ENCODE measurements around the gene POLR3H.

- PRO-cap, 10 experiments = no peak in any of the 10 experiments
These were observed 114.9 kb downstream of the MRTFA start for GRCh38 chr22:40521595-40521951.

DNA sequence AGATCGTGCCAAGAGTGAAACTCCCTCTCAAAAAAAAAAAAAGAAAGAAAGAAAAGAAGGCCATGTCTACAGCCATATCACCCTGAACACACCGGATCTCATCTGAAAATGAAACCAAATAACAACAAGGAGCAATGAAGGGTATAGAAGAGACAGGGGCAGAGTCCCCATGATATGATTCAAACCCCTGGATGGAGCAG lies 11.0 kb upstream of the MRTFA start:
- PRO-cap, 10 experiments = no peak in any of the 10 experiments

DNA sequence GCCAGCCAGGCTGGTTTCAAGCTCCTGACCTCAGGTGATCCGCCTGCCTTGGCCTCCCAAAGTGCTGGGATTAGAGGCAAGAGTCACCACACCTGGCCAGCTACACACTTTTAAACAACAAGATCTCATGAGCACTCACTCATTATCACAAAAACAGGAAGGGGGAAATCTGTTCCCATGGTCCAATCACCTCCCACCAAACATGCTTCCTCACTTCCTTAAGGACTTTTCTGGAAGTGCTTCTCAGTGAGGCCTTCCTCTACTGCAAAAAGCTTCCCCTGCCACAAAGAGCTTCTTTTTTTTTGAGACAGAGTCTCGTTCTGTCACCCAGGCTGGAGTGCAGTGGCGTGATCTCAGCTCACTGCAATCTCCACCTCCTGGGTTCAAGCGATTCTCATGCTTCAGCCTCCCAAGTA lies 3.1 kb upstream of the MCHR1 start:
- PRO-cap, 10 experiments = no peak in any of the 10 experiments

GRCh38 chr22:40877511-40877723 lies 15.5 kb upstream of the DNAJB7 start:
- PRO-cap, 10 experiments = no peak in any of the 10 experiments

GRCh38 chr22:40952250-40952749 lies 1.1 kb downstream of the RBX1 start:
- PRO-cap, 10 experiments = peak in 1 of 10 experiments; most common plus-strand start chr22:40952371 (in 1); most common minus-strand start chr22:40952473 (in 1)

DNA sequence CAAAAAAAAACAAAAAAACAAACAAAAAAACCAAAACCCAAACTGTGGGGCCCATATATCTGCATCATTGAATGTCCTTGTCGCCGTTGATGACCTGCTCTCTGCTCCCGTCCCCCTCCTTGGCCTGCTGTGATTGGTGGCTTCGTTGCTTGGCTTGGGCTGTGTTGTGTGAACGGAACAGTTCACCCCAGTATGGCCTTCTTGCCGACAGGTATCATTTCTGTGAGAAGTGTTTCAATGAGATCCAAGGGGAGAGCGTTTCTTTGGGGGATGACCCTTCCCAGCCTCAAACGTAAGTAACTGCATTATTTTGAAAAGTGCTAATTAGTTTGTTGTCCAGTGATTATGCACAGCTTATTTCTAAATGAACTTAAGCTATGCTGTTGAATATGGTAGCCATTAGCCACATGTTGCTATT lies 44.7 kb upstream of the L3MBTL2 start:
- PRO-cap, 10 experiments = no peak in any of the 10 experiments

GRCh38 chr22:41184606-41185063 lies 20.5 kb upstream of the L3MBTL2 start:
- PRO-cap, 10 experiments = no peak in any of the 10 experiments

DNA sequence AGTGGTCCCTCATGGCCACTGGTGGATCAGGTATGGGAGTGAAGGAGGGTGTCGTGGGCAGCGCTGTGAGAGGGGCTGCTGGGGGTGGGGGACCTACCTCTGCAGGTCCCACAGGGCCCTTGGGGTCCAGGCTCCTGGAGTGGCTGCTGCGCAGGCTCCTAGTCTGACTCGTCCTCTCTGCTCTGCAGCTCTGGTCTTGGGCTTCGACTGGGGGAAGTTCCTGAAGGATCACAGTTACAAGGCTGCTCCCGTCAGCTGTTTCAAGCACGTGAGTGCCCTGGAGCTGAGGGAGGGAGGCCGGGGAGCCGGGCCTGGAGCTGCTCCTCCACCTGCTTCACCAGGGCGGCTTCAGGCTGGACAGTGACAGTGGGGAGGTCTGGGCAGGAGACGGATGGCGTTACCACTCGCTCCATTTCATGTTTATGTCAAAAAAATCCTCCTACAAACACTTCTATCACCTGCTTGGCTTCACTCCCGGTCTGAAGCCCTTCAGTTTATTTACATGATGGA lies 11.9 kb downstream of the L3MBTL2 start:
- PRO-cap, 10 experiments = no peak in any of the 10 experiments

DNA sequence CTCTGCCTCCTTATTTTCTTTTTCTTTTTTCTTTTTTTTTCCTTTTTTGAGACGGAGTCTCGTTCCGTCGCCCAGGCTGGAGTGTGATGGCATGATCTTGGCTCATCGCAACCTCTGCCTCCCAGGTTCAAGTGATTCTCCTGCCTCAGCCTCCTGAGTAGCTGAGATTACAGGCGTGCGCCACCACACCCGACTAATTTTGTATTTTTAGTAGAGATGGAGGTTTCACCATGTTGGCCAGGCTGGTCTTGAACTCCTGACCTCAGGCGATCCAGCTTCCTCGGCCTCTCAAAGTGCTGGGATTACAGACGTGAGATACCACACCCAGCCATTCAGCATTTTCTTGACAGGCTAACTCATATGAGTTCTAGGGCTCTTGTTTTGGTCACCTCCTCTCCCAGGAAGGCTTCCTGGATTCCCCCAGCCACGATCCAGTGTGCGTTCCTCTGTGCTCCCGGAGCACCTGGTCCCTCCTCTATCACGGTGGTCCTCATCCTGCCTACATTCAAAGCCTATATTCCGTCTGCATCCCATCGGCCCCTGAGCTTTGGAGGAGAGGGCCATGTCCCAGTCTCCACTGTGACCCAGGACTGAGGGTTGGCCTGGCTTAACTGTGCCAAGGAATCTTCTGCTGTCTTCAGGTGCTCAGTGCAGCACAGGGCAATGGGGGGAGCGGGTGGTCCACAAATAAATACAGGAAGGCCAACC lies 18.0 kb upstream of the CHADL start:
- PRO-cap, 10 experiments = no peak in any of the 10 experiments

GRCh38 chr22:41260687-41261520 lies 20.2 kb upstream of the CHADL start:
- PRO-cap, 10 experiments = peak in 2 of 10 experiments; most common plus-strand start chr22:41261377 (in 2); most common minus-strand start chr22:41261145 (in 1)

GRCh38 chr22:41382612-41383167 lies 948 bp downstream of the TEF start:
- PRO-cap, 10 experiments = peak in 1 of 10 experiments; most common plus-strand start chr22:41383011 (in 1); most common minus-strand start chr22:41382968 (in 1)

DNA sequence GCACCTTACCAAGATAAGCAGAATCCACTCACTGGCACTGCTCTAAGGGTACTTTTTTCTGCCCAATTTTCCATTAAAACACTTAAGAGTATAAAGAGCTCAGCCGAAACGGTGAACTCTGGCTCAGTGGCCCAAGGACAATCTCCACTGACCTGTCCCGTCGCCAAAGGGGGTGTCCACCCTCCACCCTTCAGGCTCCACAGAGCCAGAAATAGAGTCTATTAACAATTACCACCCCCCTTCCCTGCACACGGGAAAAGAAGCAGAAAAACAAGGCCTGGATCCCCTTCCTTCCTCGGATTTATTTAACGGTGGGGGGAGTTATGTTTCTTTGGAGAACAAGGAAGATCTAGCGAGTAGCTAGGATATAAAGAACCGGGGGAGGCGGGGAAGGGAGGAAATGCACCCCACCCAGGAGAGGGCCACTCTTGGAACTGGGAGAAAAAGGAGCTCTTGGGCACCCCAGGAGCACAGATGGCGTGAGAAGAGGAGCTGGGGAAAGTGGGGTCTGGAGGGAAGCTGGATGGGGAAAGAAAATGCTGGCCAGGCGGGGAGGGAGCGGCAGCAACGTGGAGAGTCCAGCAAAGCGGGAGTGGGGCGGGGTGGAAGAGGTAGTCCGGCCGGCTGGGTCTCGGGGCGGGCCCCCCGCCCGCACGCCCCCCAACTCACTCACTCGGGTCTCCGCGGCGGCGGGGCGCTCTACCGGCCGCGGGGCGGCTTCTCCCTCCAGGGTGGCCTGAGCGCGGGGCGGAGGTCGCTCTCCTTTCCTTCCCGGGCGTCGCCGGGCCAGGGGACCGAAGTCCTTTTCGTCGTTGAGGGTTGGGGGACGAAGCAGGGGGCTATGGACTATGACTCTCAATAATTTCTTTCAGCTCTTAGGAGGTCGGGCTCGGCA lies 648 bp downstream of the TOB2 start:
- PRO-cap, 10 experiments = peak in 8 of 10 experiments; most common plus-strand start position 584 of the sequence (in 8); most common minus-strand start position 142 of the sequence (in 1)

GRCh38 chr22:41543906-41545162 lies at the start of gene POLR3H:
Gene POLR3H (minus strand): TSS chr22:41544470.
- PRO-cap, 10 experiments = peak in 10 of 10 experiments; most common plus-strand start chr22:41544729 (in 5); most common minus-strand start chr22:41544448 (in 9)

DNA sequence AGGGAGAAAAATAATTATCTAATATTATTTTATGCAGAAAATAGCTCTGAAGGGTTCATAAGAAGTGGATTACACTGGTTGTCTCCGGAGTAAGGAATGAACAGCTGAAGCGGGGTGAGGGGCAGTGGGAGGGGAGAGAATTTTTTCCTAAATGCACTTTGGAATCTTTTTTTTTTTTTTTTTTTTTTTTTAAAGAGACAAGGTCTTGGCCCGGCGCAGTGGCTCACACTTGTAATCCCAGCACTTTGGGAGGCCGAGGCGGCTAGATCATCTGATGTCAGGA lies 6.7 kb upstream of the POLR3H start:
- PRO-cap, 10 experiments = no peak in any of the 10 experiments

DNA sequence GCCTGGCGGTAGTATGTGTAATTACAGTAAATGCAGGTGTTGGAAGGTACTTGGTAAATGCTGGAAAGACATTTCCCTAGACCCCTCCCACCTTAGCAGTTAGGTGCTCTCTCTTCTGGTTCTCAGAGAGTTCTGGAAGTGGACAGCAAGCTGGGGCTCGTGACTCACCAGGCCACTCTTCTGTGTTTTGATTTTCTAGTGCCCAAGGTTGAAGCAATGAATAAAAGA lies 27.6 kb downstream of the SNU13 start:
- PRO-cap, 10 experiments = no peak in any of the 10 experiments

DNA sequence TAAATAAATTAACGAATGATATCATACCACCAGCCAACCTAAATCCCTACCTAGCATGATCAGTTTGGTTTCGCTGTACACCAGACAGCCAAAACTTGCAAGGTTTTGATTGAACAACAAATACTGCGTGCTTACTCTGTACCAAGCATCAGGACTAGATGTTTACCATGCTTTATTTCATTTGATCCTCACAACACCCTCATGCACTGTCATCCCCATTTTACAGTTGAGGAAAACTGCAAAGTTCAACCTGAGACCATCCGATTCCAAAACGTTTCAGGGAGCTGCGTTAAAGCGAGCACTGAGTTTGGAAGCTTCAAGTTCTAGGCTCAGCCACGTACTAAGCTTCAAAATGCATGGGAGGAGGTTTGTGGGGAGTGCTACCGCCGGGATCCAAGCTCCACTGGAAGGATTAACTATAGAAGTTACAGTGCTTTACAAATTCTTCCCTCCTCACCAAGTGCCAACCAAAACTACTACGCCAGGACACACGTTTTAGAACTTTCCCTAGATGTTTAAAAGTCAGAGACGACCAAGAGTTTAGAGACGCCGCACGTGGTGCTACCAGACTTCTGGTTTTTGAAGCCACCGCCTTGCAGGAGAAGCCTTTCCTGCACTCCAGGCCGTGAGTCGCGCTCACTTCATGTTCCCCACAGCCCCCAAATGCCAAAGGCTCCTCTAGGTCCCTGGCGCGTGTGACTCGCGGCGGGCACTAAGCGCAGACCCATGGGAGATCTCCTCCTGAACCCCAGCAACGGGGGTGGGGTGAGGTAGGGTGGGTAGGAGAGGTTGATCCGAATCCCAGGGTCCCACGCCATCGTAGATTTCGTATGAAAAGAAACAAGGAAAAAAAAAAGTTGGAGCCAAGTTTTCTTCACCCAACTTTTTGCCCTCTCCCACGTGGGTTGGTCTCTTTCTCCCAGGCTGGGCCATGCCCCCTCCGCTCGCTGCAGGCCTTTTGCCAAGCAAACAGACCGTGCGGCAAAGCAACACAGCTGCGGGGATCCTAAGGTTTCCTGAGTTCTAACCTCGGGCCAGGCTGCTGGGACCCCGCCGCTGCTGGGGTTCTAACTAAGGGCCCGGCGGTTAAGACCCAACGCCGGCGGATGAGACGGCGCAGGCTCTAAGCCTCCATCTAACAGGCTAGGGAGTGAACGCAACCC lies 699 bp downstream of the SNU13 start:
- PRO-cap, 10 experiments = peak in 3 of 10 experiments; most common plus-strand start position 525 of the sequence (in 2); most common minus-strand start position 405 of the sequence (in 1)

- PRO-cap, 10 experiments = peak in 4 of 10 experiments; most common plus-strand start chr22:41746812 (in 4)
These were observed 47.3 kb downstream of the MEI1 start for GRCh38 chr22:41746686-41746939.

DNA sequence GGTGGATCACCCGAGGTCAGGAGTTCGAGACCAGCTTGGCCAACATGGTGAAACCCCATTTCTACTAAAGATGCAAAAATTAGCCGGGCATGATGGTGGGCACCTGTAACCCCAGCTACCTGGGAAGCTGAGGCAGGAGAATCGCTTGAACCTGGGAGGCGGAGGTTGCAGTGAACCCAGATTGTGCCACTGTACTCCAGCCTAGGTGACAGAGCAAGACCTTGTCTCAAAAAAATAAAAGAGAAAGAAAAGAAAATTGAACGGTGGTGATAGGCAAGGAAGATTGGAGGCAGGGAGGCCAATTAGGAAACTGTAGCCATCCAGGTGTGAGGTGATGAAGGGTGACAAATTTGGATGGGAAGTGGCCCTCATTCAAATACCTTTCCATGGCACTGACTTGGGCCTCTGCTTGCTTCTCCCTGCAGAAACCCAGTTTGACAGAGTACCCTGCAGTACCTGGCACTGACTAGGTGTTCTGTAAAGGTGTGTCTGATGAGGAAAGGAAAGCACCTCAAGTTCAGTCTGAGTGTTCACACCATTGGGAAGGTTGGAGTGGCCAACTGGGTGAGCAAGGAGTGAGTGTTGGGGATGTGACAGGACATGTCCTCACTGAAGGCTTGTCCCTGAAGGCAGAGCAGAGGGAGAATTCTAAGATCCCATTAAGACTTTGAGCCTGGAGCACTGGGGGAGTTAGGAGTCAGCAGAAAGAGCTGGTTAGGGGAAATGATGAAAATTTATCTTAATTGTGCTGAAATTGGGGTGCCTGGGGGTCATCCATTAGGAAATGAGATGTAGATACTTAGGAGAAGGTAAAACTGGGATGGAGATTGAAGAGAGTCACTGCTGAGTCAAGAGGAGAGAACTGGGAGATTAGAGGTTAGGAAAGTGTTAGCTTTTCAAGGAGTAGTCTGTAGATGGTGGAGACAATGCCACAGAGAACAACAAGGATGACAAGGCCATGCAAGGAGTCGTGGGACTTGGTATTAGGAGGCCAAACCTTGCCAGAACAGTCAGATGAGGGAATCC lies 5.9 kb downstream of the SREBF2 start:
- PRO-cap, 10 experiments = no peak in any of the 10 experiments

DNA sequence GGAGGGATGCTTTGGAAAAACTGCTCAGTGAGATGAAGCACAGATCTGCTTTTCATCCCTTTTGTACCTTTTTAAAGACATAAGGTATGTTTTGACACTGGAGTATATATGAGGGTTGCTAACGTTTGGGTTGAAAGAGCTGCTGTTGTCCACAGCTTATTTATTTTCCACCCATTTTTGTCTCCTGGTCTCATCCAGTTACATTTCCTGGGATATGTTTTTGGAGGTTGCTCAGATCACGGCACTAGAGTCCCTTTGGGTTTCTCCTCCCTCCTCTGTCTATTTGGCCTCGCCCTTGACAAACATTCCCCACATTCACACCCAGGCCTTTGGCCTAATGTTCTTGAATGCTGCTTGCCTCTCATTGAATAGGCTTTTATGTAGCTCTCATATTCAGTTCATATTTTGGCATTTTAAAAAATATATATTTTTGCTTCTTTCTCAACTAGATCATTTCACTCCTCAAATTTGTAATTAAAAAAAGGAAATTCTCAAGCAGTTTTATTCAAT lies 8.4 kb downstream of the SREBF2 start:
- PRO-cap, 10 experiments = peak in 2 of 10 experiments; most common plus-strand start position 283 of the sequence (in 1); most common minus-strand start position 246 of the sequence (in 1)

DNA sequence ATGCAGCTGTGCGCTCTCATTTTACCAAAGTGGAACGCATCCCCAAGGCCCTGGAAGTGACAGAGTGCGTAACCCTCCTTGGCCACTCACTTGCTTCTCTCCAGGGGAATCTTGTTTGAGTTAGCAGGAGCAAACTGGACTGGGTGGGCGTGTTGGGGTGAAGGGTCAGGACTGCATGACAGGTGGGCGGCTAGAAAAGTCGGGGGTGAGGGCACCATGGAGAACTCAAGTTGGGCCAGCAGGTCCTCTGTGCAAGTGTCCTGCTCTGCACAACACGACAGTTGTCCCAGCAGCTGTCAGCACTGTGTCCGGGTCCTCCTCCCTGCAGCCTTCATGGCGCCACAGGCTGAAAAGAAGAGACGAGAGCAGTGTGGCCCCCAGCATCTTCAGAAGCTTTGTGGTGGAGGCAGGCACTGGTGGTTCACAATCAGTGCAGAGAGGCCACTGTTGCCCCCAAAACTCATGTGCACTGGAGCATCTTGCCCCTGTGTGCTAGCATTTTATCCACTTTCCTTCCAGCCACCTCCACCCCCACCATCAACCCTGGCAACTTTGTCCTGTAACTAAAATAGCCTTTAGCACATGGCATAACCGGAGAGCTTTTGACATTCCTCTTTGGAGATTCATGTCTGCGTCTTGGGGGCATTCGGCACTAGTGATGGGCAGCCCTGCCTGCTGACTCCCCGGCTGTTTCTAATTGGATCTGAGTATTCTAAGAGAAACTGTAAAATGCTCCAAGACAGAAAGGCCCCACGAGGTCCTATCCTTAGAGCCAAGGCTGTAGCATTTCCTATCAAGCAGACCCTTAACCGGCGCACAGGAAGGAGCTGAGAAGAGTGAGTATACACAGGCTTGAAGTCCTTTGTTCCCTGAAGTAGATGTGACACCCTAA lies 15.9 kb downstream of the SHISA8 start:
- PRO-cap, 10 experiments = no peak in any of the 10 experiments